Parietal lobe (tissue), 2 donors: ENCODE results near the gene PLAU.

DNA sequence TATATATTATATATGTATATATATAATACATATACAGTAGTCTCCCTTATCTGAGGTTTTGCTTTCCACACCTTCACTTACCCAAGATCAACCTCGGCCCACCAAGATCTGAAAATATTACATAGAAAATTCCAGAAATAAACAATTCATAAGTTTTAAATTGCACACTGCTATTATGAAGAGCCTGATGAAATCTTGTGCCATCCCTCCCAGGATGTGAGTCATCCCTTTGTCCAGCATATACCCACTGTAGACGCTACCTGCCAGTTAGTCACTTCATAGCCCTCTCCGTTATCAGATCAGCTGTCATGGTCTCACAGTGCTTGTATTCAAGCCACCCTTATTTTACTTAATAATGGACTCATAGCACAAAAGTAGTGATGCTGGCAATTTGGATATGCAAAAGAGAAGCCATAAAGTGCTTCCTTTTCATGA, 9.6 kb upstream of the MRPS16 start:
- RAMPAGE, long total RNA: no peak

- RAMPAGE, long total RNA: no peak
Measured at GRCh38 chr10:73490172-73490959, 5.5 kb downstream of the PPP3CB start.

GRCh38 chr10:73529600-73530076, 33.8 kb upstream of the PPP3CB start:
- RAMPAGE, long total RNA: no peak

GRCh38 chr10:73553129-73553763, 37.9 kb downstream of the USP54 start:
- RAMPAGE, long total RNA: no peak

GRCh38 chr10:73659745-73660257, 4.0 kb upstream of the SYNPO2L start:
- RAMPAGE, long total RNA: no peak

GRCh38 chr10:73717157-73718218, 19.6 kb upstream of the AGAP5 start:
- RAMPAGE, long total RNA: no peak

- RAMPAGE, long total RNA: no peak
Measured at GRCh38 chr10:73766297-73766877, 5.7 kb upstream of the FUT11 start.

DNA sequence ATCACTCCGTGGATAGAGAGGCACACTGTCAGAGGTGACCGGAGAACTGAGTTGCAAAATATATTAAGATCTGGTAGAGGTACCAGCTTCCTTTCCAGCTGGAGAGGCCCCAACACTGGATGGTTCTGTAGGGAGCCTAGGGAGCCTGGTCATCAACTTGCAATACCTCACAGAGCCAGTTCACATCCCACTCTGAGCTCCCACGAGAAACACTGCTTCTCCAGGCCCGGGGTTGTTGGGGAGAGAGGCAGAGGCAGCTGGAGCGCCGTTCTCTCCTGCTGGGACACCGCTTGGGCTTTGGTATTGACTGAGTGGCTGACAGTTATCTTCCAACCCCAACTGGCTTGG, 436 bp upstream of the FUT11 start:
- RAMPAGE, long total RNA: no peak

DNA sequence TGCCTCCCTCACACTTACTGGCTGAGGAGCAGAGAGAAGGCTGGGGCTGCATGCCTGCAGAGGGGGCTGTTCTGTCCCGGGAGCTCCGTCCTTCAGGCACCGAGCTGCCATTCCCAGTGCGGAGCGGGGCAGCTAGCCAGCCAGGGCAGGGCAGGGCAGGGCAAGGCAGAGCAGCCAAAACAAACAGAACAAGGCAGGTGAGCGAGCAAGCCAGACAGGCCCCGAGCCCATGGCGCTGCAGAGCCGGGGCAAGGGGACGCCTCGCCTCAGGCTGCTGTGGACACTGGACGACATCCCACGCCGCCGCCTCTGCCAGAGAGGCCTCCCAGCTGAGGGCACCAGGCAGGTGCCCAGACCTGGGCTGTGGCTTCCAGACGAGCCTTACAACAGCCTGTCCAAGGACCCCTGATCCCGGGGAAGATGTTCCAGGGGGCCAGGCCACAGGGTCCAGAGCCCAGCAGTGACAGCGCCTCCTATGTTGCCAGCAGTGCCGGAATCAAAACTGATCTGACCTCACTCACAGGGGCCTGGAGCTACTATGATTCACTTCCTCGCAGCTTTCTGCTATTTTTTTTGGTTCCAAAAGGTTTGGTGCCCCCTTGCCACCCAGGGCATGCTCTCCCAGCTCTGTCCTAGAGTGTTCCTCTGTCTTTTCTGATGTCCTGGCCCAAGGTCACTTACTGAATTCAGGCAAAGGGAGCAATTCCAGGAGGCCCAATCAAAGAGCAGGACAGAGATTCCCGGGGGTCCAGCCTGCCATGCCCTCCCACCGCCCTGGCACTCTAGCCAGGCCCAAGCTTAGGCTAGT, 8.3 kb upstream of the NDST2 start:
- RAMPAGE, long total RNA: no peak

DNA sequence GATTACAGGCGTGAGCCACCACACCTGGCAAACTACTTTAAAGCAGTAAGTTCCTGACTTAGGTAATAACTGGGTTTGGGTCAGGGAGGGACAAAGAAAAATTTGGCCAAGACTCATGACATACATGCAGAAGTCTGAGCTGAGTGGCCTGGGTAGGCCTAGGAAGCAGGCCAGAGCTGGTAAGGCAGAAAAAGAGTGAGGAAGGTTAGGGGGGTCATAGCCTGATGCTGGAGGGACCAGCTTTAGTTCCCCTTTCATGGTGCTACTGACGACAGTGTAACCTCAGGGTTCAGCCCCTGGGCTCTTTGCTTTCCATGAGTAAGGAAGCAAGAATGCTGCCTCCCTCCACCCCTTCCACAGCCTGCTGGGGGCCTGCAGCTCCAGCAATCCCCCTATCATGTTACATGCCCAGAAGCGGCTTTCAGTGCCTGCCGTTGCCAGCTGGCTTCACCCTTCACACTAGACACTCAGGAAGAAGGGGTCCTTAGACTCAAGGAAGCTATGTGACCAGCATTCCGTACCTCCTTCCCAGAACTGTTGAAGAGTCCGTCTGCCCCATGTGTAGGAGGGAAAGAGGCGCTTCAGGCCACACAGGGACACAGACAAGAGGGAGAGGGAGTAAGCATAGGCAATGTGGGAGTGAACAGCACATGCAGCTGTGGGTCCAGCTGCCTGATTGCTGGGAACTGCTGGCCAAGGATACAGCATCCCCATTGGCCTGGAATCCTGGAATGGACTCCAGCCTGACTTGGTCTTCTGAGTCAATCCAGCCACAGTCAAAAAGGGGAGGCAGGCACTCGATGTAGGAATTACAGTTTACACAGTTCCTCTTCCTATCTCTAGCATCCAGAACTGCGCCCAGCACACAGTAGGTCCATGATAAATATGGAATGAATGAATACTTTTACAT, 4.2 kb upstream of the PLAU start:
- RAMPAGE, long total RNA: no peak

GRCh38 chr10:73908978-73909767, 1.8 kb upstream of the PLAU start:
- RAMPAGE, long total RNA: no peak

GRCh38 chr10:73910690-73911935, at the start of gene PLAU:
TSS of gene PLAU (plus strand) at chr10:73911132.
- RAMPAGE, long total RNA: no peak

- RAMPAGE, long total RNA: no peak
Measured at GRCh38 chr10:73913943-73914328, 3.0 kb downstream of the PLAU start.

- RAMPAGE, long total RNA: no peak
Measured at GRCh38 chr10:73968136-73968685, 29.7 kb upstream of the VCL start.

- RAMPAGE, long total RNA: no peak
Measured at GRCh38 chr10:73997249-73997608, 687 bp upstream of the VCL start.

DNA sequence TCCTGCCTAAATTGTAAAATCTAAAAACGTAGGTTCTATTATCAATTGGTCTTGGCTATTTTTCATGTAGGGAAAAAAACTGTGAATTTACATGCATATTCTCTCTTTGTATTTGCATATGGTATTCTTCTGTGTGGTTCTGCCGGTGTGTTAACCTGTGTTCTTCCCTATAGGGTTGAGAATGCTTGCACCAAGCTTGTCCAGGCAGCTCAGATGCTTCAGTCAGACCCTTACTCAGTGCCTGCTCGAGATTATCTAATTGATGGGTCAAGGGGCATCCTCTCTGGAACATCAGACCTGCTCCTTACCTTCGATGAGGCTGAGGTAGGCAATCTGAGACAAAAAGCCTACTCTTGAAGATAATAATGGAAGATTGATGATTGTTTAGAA, 72.6 kb downstream of the VCL start:
- RAMPAGE, long total RNA: no peak

GRCh38 chr10:74122893-74123764, 27.5 kb downstream of the AP3M1 start:
- RAMPAGE, long total RNA: no peak

DNA sequence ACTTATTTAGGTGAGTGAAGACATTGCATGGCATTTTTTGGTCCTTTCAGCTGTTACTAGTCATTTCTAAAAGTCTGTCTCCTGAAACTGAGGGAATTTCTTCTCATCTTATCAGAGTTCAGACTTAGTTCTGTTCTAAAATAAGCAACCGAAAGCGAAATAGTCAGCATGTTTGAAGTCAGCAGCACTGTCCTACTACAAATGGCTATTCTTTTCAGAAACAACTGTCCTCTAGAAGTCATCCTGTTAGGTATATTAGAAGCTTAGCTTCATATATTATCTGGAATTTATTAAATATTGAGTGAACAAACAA, 227.5 kb upstream of the KAT6B start:
- RAMPAGE, long total RNA: no peak

DNA sequence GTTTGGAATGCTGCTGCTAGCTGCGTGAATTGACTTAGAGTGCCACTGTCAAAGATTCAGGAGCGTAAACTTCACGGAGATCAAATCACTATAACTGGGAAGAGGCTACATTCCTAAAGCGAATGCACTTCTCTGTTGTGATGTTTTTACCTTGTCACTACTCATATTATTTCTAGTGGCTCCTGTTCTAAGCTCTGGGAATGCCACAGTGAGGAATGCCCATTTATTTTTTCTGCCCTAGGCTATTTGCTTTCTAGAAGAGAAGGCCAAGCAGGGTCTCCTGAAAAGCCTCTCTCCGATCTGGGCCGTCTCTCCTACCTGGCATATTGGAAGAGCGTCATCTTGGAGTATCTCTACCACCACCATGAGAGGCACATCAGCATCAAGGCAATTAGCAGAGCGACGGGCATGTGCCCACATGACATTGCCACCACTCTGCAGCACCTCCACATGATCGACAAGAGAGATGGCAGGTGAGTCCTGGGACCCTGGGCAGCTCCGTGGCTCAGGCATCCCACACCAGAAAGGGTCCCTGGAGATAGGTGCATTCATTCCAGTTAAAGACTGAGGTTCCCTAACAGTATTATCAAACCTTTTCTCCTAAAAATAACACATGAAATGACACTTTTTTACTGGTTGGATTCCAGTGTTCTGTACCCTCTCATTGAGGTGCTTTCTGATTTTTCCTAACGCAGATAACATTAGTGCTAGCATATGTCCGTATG, 52.9 kb downstream of the DUSP29 start:
- RAMPAGE, long total RNA: no peak

- RAMPAGE, long total RNA: no peak
Measured at GRCh38 chr10:75021692-75022557, 51.5 kb downstream of the DUSP29 start.